NB4 (cell line): ENCODE measurements around the genes TMEM63A, H3-3A and ACBD3.

DNA sequence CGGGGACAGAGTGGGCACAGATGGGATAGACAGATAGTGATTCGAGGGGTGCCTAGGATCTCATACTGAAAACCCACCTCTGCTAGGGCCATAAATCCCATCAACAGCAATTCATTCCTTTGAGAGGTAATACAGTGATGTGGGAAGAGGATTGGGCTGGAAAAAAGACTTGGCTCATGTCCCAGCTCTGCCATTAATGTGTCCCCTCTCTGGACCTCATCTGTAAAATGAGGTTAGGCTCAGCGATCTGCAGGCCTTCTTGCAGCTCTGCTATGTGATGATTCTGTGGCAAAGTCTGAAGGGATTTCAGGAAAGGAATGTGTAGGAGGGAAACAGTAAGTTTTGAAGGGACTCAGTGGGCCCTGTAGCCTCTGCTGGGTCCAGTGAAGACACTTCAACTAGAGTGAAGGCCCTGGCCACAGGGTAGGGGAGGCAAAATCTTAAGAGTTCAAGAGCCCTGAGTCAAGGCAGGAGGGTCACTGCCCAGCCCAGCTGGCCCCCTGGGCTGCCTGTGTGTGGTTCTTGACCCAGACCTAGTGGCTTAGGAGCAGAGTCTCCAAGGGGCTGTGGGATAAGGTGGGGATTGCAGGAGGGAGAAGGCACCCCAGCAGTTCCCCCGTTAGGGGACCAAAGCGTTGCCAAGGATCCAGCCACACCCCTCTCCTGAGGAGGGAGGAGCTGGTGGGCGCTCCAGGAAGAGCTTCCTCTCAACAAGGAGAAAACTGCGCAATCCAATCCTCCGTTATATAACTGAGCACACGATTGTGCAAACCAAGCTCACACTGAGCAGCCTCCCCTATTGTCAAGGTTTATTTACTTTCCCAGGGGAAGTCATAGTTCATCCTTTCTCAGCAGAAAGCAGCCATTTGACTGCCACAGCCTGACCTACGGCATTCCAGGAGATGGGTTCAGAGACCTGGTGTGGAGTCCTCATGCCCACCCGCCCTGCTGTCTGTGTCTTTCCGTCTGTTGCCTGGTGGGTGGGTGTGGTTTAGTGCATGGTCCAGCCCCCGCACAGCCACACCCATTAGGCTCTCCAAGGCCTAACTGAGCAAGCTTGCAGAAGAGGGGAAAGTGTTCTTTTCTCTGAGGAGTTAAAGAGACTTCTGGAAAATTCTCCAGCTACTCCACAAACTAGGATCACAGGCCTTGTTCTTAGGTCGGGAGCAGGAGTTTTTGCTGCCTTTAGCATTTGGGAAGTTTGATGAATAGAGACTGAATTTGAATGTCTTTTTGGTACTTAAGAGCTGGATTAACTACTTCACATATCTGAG lies 3.3 kb downstream of the EPHX1 start:
- RRBS, result no CpG with 5 or more reads among the region's 14 CpGs

DNA sequence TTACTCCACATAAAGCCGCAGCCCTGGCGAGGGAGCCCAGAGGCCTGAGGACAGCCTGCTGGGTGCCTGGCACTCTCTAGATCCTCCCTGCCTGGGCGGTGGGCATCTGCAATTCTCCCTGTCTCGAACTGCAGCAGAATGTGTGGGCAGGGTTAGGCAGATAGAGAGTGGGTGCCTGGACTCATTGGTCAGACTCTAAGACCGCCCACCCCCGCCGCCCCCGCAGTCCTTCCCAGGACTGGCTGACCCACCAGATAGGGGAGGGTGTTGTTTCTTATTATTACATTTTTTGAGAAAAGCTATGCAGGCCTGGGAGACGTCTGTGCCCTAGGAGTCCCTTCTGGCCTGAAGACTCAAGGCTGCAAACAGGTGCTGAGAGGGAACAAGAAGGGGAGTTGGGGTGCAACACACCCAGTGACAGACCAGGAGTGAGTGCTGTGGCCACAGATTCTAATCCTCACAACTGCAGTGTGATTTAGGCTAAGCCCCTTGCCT lies 14.1 kb downstream of the EPHX1 start:
- RRBS, result no CpG with 5 or more reads among the region's 9 CpGs

GRCh38 chr1:225847526-225848325 lies 34.5 kb downstream of the TMEM63A start:
- RRBS, result no CpG with 5 or more reads among the region's 9 CpGs

- RRBS, result 1% methylated on average over 7 of the region's 40 CpGs
Observed at GRCh38 chr1:225882206-225882589, at the start of gene TMEM63A. Gene TMEM63A, minus strand, starts transcription at chr1:225882380.

GRCh38 chr1:225899192-225899926 lies 10.4 kb upstream of the LEFTY1 start:
- RRBS, result no CpG with 5 or more reads among the region's 3 CpGs

DNA sequence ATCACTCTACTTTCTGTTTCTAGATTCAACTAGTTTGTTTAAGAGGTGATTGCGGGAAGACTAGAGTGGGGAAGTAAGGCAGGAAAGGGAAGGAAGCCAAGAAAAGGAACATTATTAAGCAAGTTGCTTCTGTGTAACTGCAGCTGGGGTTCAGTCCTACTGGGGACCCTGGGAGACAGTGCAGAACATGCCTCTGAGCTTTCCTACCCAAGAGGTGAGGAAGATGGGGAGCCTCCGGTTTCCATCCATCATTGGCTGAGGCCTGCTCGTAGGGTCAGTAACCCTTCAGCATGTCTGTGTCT lies 28.9 kb upstream of the H3-3A start:
- RRBS, result no CpG with 5 or more reads among the region's 3 CpGs

- RRBS, result no CpG with 5 or more reads among the region's 3 CpGs
Observed at GRCh38 chr1:226060944-226061319, 1.6 kb upstream of the H3-3A start.

DNA sequence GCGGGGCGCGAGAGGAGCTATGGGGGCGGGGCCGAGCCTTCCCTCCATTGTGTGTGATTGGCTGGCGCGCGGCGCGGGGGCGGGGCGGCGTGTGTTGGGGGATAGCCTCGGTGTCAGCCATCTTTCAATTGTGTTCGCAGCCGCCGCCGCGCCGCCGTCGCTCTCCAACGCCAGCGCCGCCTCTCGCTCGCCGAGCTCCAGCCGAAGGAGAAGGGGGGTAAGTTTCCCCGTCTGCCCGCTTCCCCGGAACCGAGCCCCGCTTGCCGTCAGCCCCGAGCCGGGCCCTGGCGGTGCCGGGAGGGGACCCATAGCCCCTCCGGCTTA lies at the start of gene H3-3A:
TSS of gene H3-3A (plus strand) at position 122 of the 324 bp plus-strand sequence.
- RRBS, result no CpG with 5 or more reads among the region's 40 CpGs

- RRBS, result no CpG with 5 or more reads among the region's 10 CpGs
Observed at GRCh38 chr1:226064188-226064618, 1.7 kb downstream of the H3-3A start.

GRCh38 chr1:226065126-226065540 lies 2.6 kb downstream of the H3-3A start:
- RRBS, result no CpG with 5 or more reads among the region's 2 CpGs

DNA sequence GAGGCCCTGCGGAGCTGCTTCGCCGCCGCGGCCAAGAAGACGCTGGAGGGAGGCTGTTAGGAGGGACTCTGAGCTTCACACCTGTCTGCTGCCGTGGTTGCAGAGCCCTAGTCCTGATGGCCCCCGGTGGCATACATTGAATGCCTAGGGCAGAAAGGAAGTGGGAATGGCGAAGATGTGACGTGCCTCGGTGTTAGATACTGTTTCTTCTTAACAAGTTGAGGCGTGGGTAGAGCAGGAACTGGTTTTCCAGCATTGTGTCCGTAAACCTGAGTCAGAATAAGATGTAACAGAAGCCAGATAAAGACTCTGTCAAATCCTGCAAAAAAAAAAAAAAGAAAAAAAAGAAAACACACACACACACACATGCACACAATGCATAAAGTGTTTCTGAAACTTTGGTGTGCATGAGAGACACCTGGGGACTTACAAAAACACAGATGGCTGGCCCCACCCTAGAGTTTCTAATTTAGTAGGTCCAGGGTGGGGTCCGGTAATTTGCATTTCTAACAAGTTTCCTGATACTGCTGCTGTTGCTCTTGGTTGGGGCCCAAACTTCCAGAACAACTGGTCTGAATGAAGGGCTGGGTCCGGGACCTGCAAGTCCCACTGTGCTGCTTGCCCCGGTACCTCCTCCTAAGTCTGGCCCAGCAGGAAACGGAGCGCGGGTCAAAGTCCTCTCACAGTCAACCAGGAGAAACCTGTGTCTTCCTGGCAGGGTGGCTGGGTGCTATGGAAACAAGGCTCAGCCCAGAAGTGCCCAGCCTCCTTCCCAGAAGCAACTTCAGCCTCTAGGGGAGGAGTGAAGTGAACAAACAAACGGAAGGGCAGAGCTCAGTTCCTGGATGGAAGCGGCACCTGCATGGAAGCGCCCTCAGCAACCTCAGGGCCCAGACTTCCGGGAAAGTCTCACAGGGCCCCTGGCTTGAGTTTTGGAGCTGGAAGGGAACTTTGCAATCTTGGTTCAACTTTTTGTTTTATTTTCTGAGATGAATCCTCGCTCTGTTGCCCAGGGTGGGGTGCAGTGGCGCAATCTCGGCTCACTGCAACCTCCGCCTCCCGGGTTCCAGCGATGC lies 58.9 kb downstream of the ACBD3 start:
- RRBS, result 78% methylated on average over 2 of the region's 29 CpGs

GRCh38 chr1:226164619-226165138 lies 21.9 kb downstream of the ACBD3 start:
- RRBS, result no CpG with 5 or more reads among the region's 3 CpGs

- RRBS, result under 1% methylated on average over 17 of the region's 51 CpGs
Observed at GRCh38 chr1:226186606-226187536, at the start of gene ACBD3. Gene ACBD3, minus strand, starts transcription at chr1:226186741.

- RRBS, result 89% methylated on average over 4 of the region's 21 CpGs
Observed at GRCh38 chr1:226464146-226464678, 56.3 kb upstream of the PARP1 start.

DNA sequence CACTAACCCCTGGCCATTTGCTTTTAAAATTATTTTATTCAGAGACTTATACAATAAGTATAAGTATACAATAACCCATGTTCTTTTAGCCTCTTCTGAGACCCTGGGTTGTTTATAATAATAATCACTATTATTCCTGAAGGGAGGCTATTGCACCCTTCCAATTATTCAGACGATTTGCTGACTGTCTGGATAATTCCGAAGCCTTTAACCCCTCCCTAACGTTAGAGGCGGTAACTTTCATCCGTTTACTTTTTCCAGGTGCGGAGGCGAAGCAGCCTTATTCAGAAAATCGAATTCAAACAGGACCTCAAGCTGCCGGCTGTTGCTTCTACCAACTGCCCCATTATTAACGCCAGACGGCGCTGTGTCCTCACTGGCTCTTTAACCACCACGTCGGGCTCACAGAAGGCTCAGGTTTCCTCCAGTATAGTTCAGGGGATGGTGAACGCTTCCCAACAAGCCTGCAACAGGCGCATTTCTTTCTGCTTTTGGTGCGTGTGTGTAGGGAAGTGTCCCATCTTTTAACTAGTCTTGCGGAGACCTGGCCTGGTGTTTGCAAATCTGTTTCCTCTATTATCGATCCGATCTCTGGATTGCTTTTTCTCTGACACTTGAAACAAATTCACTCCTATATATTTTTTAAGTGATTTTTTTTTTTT lies 923 bp upstream of the STUM start:
- RRBS, result no CpG with 5 or more reads among the region's 20 CpGs

DNA sequence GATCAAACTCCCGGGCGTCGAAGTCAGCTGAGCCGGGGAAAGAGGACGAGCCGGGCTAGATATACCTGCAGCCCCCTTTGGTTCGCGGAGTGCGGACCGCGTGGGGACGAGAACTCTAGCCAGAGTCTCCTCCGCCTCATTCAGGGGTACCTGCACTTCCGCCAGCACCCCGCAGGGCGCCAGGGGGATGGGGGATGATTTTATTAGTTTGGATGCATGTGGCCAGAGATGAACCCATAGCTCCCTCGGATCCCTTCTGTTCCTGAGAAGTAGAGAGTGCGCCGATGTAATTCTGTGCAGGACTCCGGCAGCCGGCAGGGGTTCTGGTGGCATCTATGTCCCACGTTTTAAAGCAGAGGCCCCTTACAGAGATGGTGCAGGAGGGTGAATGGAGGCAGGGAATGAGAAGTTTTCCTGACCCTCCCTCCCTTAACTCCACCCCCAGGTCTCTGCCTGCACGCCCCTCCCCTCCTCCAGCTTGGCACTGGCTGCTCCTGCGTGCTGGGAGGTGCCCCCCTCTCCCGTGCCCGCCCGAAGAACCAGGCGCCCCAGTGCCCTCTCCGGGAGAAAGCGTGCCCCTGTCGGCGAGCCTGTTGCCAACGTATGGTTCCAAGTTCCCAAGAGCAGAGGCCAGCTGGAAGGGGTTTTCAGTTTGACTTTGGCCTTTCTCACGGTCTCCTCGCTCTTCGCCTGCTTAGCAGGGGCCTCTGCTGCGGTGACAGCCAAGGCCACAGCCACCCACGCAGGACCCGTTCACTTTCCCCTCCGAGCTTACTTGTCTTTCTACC lies 1.2 kb downstream of the STUM start:
- RRBS, result no CpG with 5 or more reads among the region's 40 CpGs

DNA sequence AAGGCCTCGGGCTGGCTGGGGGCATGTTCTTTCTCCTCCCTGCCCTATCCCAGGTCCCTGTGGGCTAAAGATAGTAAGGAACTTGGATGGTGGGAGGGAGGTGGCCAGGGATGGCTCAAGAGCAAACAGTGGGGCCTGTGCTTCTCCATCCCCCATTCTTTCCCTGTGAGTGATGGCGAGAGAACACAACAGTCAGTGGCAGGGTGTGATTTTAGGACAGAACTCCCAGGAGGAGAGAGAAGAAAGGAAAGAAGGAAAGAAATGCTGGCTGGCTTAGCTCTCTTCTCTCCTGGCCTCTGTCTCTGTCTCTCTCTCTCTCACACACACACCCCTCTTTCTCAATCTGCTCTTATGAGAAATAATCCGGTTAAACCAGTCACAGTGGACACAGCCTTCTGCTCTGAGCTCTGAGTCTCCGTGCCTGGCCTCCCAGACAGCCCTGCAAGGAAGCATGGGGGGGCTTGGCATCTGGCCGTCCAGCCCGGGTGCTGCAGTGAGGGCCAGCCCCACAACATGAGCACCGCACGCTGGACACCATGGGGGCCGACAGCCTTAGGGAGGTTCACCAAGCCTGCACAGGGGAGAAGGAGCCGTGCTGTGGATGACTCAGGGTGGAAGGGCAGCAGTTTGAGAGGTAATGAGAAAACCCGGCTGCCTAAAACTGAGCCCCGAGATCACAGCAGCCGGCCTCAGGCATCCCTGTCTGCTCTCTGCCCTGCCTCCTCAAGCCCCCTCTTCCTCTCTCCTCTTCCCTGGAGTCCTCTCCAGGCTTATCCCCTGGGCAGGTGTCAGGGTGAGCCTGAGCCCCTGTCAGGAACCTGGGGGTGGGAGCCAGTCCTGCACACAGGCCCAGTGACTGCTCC lies 93.1 kb downstream of the ITPKB start:
- RRBS, result no CpG with 5 or more reads among the region's 13 CpGs

DNA sequence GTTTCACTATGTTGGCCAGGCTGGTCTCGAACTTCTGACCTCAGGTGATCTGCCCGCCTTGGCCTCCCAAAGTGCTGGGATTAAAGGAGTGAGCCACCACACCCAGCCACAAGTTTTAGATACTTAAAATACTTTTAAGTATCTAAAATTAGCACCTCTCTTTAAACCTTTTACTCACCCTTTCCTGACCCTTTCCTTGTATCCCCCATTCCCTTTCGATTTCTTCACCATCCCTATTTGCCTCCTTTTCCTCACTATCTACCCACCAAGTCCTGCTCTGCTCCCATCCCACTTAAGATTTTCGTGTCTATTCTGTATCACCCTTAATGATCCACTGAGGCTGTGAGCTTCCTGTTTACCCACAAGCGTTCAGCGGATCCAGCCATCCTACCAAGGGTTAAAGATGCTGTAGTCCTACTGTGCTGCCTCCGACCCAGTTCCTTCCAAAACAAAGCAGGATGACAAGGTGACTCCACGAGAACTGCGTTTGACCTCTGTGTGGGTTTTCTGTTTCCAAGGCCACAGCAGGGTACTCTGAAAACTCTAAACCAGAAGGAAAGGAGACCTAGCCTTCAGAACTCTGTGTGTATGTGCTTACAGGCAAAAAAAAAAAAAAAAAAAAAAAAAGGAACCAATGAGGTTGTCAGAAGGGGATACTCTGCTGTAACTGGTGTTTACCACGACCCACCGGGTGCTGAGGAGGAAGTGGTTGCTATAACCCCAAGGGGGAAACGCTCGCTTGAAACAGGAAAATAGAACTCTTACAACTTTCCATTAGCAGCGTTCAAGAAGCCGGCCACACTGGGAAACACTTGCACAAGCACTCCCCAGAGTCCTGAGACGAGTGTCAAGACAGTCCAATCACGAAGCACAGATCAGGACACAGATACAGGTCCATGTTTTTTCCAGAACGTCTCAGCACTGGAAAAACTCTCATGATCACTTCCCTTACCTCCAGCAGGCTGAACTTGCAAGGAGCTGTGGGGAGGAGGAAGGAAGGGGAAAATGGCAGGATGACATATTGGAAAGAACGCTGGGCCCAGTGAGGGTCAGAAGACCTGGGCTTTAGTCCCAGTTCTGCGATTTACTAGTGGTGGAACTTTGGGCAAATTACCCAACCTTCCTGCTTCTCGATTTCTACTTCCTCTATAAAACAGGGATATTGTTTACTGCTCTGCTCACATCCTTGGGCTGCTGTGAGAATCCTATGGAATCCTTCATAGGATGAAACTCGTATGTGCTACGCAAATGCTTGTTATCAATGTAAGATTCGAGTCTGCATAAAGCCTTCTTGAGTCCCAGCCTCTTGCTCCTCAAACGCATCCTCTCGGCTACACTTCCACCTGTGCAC lies 64.1 kb downstream of the ITPKB start:
- RRBS, result 5% methylated on average over 3 of the region's 26 CpGs

- RRBS, result no CpG with 5 or more reads among the region's 9 CpGs
Observed at GRCh38 chr1:226678479-226679208, 60.4 kb downstream of the ITPKB start.

DNA sequence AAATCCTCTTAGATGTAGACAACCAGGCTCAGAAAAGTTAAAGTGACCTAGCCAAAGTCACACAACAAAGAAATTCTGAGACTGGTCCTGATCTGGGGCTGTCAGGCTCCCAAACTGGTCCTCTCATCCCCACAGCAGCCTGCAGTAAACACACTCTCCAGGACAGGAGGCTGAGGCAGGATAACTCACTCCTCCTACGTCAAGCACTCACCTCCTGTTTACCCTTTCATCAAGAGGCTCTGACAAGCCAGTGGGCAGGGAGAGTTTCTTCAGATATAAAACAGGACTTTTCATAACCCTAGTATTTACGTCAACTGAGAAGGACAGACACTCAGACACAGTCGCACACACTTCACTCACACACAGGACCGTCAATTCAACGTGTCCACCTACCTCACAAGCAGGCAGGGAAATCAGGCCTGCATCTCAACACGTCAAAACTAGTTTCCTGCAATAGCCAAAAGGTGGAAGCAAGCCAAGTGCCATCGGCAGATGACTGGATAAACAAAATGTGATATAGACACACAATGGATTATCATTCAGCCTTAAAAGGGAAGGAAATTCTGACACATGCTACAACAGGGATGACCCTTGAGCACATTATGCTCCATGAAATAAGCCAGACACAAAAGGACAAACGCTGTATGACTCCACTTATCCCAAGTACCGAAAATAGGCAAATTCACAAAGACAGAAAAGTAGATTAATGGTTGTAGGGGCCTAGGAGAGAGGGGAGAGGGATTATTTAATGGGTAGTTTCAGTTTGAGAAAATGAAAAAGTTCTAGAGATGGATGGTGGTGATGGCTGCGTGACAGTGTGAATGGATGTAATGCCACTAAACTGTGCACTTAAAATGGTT lies 48.5 kb downstream of the ITPKB start:
- RRBS, result no CpG with 5 or more reads among the region's 10 CpGs